Measurements from ENCODE around the gene SREK1.

GRCh38 chr5:61340082-61340565, 8.1 kb downstream of the ZSWIM6 start:
- PRO-cap, result no peak

DNA sequence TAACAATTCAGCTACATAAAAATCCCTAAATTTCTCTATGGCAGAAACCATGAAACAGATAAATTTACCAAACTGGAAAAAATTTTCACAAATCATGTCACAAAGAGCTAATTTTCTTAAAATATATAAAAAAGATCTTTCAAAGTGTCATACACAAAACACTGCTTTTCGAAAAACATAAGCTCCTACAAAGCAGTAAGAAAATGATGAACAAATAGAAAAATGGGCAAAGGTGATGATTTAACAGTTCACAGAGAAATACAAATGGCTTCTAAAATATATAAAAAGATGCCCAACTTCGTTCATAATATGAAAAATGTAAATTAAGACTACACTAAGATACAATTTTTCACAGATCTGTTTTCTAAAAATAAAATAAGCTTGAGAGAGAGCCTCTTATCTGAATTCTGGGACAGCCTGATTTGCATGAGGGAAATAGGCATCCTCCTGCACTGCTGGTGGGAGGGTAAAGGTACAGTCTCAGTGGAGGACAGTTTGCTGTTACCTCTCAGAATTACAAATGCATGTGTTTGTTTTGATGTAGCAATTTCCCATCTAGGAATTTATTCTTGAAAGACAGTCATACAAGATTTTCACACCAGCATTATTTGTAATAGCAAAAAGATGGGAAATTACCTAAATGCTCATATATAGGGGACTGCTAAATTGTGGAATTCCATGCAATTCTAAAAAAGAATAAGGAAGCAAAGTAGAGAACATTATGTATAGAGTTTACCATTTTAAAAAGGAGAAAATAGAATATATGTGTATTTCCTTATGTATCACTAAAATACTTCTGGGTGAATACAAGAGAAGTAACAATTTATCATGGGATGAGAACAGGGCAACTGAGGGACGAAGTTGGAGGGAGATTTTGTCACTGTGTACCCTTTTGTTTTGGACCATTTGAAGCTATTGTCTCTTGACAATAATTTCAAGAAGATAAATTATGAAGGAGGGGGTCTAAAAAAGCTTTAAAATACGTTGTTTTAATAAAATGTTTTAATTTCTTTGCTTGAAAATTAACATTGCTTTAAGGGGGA, 75.7 kb downstream of the ZSWIM6 start:
- PRO-cap, result no peak

GRCh38 chr5:61409340-61409880, 77.4 kb downstream of the ZSWIM6 start:
- PRO-cap, result no peak

GRCh38 chr5:61432020-61432646, 100.1 kb downstream of the ZSWIM6 start:
- PRO-cap, result no peak

- PRO-cap, result no peak
Observed at GRCh38 chr5:61496204-61496666, 164.2 kb downstream of the ZSWIM6 start.

- PRO-cap, result no peak
Observed at GRCh38 chr5:61543154-61544254, 211.4 kb downstream of the ZSWIM6 start.

DNA sequence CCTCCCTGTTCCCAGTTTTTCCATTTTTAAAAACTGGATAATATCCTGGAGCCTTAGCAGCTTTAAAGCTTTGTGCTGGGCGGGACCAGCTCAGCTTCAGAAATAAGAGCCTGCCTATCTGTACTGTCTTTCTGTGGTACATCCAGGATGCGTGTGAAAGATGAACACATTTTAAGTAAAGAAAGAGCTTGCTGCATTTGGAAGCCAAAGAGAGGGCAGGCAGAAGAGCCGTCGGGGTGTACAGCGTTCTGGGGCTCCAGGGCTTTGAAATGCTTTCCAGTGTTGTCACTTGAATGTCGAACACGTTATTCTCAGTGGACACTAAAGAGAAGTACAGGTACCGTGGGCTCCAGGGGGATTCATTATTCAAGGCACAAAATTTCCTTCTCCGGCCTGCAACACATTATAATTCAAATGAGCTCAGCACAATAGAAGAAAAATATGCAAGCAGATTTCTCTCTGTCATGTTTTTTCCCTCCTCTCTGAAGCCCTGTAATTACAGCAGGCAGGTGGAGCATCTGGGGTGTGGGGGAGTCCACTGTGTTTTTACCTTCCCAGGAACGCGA, 293.0 kb downstream of the ZSWIM6 start:
- PRO-cap, result no peak

- PRO-cap, result no peak
Observed at GRCh38 chr5:62256170-62257081, 49.6 kb upstream of the KIF2A start.

- PRO-cap, result no peak
Observed at GRCh38 chr5:62265503-62265835, 40.5 kb upstream of the KIF2A start.

DNA sequence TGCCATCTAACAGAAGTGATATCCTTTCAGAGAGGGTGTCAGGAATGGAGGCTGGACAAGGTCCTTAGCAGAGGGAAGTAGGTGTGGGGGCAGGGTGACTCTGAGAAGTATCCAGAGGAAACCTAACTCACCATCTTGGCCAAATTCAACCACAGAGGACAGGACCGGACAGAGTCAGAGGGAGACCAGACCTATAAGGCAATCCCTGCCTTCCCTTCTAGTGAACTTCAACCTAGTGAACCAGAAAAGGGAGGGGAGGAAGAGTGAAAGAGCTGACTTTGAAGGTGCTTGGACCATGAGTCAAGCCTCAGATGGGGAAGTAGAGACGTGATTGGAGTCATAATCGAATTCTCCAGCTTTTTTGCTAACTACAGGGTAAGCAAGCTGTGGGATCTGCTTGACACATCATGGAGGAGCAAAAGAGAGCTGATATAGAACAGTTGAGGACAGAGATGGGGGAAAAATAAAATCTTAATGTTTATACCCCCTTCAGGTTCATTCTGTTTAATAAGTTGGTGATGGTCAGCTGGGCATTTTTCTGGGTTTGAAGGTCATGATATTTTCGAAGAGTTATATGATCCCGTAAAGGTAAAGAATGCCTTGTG, 18.7 kb upstream of the KIF2A start:
- PRO-cap, result no peak

DNA sequence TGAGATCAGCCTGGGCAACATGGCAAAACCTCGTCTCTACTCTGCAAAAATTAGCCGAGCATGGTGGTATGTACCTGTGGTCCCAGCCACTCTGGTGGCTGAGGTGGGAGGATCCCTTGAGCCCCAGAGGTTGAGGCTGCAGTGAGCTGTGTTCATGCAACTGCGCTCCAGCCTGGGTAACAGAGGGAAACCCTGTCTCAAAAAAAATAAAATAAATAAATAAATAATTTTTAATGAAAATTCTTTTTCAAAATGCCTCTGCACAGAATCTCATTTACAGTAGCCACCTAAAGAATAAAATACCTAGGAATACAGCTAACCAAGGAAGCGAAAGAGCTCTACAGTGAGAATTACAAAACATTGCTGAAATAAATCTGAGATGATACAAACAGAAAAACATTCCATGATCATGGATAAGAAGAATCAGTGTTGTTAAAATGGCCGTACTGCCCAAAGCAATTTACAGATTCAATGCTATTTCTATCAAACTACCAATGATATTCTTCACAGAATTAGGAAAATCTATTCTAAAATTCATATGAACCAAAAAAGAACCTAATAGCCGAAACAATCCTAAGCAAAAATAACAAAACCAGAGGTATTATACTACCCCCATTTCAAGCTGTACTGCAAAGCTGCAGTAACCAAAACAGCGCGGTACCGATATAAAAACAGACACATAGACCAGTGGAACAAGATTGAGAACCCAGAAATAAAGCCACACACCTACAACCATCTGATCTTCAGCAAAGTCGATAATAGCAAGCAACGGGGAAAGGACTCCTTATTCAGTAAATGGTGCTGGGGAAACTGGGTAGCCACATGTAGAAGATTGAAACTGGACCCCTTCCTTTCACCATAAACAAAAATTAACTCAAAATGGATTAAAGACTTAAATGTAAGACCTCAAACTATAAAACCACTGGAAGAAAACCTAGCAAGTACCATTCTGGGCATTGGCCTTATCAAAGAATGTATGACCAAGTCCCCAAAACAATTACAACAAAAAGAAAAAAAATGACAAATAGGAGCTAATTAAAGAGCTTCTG, 18.2 kb downstream of the KIF2A start:
- PRO-cap, result no peak

DNA sequence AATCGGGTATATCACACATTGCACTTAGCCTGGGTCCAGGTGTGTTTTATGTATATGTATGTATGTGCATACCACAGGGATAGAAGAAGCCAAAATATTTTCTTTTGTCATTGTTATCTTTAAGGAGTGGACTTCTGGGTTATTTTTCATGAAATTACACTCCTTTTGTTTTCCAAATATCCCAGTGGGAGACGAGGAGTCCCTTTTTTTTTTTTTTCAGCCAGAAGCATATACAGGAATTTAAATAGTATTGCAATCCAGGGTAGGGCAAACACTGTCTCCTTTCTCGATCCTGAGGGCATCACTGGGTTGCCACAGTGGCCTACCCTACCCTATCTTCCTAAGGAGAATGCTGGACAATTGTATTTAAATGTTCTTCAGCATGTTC, 47.8 kb downstream of the LRRC70 start:
- PRO-cap, result no peak

GRCh38 chr5:63242958-63243576, 664.4 kb downstream of the LRRC70 start:
- PRO-cap, result no peak

DNA sequence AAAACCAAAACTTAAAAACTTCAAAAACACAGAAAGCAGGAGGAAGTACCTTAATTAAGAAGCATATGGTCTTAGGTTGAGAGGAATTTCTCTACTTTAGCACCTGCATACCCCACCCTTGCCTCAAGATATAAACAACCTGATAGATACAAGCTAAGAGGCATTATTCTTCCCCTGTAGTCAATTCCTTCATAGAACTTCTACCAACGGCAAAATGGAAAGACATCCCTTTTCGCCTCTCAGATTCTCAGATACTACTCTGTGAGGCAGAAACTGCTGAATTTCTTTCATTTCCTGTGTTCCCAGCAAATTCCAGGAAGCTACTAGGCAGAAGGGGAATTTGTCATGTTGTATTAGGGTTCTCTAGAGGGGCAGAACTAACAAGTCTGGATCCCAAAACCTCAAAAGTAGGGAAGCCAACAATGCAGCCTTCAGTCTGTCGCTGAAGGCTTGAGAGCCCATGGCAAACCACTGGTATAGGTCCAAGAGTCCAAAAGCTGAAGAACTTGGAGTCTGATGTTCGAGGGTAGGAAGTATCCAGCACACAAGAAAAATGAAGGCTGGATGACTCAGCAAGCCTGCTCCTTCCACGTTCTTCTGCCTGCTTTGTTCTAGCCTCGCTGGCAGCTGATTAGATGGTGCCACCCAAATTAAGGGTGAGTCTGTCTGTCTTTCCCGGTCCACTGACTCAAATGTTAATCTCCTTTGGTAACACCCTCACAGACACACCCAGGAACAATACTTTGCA, 15.1 kb downstream of the RNF180 start:
- PRO-cap, result no peak

DNA sequence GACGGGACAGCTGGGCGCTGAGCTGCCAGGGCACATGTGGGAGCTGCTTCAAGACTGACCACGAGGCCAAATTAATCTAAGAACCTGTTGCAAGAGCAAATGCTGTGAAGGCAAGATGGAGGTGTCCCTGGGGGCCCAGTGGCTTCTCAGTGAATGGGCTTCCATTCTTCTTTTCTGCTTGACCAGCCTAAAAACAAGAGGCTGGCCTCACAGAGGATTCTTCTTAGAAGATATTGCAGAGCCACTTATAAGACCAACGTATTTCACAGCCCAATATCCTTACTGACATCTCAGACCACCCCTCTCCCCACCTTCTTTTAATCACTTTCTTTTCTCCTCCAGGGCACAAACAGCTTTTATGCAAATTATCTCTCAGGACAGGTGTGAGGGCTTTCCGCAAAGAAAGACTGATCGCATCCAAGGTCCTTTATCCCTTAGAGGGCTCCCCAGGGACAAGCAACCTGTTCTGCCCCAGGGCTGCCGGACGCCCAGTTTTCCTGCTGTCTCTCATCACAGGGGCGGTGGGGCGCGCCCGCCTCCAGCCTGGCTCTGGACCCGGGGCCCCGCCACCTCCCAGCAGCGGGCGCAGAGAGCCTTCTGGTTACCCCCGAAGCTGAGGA, 265.9 kb downstream of the CWC27 start:
- PRO-cap, result no peak

- PRO-cap, result no peak
Observed at GRCh38 chr5:65484718-65485083, 3.0 kb upstream of the ADAMTS6 start.

DNA sequence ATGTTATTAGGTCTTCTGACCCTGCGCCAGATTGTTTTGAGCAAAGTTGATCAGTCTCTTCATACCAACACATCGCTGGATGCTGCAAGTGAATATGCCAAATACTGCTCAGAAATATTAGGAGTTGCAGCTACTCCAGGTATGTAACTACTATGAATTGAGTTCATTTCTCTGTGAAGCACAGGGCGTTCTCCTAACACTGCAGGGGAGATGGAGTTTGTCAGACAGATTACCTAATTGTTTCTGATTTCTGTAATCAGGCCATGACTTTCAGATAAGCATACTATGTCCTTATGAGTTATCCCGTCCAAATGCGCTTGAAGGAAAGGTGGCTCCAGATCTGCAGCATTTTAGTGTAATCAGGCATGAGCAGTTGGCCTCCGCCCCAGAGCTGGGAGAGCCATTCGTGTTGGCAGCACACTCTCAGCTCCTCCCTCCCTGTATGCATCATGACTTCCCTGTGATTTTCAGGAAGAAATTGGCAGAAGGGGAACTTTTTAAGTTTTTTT, 88.1 kb downstream of the NLN start:
- PRO-cap, result no peak

DNA sequence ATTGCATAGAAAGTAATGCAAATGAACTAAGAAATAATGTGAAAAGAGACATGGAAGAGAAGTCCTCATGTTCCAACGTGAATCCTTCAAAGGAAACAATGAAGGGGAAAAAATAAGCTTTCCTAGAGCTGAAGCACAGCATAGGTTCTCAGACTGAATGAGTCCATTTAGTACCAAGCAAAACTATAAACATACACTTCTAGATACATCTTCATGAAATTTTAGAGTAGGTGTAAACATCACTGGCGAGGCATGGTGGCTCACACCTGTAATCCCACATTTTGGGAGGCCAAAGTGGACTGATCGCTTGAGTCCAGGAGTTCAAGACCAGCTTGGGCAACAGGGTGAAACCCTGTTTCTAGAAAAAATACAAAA, 60.2 kb upstream of the SREK1 start:
- PRO-cap, result no peak

DNA sequence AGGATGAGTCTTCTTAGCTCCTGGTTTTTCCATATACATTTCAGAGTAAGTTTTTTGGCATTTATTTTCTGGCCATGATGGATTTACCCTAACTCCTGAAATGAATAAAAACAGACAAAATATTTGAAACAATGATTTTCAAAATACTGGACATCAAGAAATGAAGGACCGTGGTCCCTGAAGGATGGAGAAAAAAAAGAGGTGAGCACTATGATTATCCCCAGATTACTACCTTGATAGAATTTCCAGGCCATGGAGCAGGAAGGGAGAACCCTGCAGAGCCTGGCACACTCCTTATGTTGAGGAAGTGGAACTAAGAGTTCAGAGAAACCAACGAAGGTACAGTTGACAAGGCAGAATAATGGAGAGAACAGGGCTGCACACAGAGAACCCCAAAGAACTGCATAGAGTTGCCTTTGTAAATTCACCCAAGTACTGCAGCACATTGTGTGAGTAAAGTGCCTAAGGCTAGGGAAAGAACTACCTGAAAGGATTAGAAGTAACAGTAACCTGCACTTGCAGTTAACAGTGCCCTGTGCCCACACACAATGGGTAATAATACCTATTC, 57.0 kb upstream of the SREK1 start:
- PRO-cap, result no peak

DNA sequence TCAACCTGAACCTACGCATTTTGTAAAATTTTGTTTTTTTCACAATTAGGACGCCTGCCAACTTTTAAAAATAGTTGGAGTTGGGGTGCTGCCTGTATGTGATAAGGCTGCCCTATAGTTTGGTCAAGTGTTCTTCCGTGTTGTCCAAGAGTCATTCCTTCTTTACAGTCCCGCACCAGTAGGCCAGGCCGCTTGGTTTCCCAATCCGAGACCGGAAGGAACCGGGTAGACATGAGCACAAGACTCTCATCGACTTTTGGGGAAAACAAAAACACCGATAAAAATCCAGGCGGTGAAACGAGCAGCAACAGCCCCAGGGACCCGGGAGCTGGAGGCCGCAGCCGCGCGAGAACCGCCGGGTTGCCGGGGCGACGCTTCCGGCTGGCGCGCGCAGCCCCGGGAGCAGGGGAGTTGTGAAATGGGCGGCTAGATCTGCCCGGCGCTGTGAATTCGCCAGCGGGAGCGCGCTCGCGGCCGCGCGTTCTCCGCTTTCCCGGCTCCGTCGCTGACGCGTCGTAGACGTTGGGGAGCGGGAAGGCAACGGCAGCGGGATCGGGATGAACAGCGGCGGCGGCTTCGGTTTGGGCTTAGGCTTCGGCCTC, at the start of gene SREK1:
Gene SREK1 (plus strand): TSS at position 481 of the 602 bp plus-strand sequence.
- PRO-cap, result bidirectional peak, plus-strand start at position 154 of the sequence, minus-strand start at position 164 of the sequence; bidirectional peak, plus-strand start at position 518 of the sequence, minus-strand start at position 362 of the sequence

Data from sciatic nerve (tissue), 1 donor.